Progenitor cell of endocrine pancreas (in vitro differentiated cells): ENCODE measurements around the genes RNF148 and CADPS2.

- PRO-cap, result no peak
These were observed 92.2 kb downstream of the CPED1 start for GRCh38 chr7:121080548-121081274.

DNA sequence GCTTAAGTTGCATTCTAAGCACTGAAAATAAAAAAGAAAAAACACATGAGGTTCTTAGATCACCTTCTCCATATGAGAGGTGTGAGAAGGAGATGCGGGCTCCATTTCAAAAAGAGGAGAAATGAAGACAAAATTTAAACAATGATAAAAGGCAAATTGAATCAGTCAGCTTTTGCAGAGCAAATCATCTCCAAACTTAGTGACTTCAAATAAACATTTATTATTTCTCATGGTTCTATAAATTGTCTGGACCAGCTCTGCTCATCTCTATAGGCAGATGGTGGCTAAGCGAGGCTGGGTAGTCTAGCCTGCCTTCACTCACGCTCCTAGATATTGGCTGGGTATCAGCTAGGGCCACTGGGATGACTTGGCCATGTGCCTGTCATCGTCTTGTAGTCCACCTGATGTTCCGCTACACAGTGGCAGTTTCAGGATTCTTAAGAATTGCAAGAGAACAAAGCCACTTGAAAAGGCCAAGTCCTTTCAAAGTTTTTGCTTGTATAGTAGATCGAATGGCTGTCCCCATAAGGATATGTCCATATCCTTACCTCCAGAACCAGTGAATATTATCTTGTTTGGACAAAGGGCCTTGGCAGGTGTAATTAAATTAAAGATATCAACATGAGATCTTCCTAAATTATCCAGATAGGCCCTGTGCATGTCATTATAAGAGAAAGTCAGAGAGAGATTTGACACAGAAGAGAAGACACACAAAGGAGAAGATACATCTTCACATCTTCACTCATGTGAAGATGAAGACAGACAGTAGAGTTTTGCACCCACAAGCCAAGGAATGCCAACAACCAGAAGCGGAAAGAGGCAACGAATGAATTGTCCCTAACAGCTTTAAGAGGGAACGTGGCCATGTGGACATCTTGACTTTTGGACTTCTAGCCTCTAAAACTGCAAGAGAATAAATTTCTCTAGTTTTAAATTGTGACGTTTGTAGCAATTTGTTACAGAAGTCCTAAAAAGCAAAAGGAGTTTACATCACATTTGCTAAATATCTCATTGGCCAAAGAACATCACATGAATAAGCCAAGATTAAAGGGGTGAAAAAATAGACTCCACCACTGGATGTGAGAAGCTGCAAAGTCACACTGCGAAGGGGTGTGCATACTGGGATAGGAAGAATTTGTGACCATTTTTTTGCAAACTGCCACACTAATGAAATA is 123.6 kb downstream of the CPED1 start:
- PRO-cap, result no peak

GRCh38 chr7:121329348-121329910 is 629 bp downstream of the WNT16 start:
- PRO-cap, result no peak

- PRO-cap, result no peak
These were observed 1.6 kb downstream of the FAM3C start for GRCh38 chr7:121394252-121395258.

- PRO-cap, result no peak
These were observed 40.6 kb upstream of the PTPRZ1 start for GRCh38 chr7:121832410-121832754.

DNA sequence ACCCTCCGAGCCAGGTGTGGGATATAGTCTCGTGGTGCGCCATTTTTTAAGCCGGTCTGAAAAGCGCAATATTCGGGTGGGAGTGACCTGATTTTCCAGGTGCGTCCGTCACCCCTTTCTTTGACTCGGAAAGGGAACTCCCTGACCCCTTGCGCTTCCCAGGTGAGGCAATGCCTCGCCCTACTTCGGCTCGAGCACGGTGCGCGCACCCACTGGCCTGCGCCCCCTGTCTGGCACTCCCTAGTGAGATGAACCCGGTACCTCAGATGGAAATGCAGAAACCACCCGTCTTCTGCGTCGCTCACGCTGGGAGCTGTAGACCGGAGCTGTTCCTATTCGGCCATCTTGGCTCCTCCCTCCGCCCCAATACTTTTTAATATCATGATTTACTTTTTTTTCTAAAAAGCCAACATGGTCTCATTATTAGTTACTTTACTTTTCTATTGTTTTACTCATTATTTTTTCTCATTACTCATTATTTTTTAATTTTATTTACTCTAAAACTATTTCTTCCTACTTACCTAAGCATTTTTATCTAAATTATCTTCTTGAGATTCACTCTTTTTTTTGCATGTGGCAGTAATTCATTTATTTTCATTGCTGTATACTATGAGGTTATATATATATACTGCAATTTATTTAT is 19.8 kb downstream of the FEZF1 start:
- PRO-cap, result unidirectional peak, minus-strand start at position 268 of the sequence; unidirectional peak, minus-strand start at position 368 of the sequence

- PRO-cap, result no peak
These were observed 7.3 kb upstream of the FEZF1 start for GRCh38 chr7:122311720-122312348.

DNA sequence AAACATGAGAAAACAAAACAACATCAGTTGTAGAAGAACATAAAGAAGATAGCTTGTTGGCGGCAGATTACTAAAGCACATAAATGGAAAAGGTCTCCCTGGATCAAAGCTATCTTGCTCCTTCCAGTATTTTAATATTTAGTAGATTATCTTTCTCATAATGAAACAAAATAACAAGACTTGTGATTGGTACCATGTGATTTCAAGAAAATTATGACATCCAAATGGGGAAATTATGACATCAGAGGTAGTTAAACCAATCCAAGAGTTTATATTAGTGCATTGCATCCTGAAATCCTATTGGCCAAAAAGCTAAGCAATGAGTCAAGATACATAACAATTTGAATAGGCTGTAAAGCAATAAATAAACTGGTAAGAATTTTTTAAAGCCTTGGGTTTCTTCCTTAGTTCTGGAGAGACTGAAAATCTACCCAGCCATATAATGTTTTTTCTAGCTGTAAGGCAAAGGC is at the start of gene RNF148:
Gene RNF148 (minus strand): TSS at position 148 of the 470 bp plus-strand sequence.
- PRO-cap, result no peak

DNA sequence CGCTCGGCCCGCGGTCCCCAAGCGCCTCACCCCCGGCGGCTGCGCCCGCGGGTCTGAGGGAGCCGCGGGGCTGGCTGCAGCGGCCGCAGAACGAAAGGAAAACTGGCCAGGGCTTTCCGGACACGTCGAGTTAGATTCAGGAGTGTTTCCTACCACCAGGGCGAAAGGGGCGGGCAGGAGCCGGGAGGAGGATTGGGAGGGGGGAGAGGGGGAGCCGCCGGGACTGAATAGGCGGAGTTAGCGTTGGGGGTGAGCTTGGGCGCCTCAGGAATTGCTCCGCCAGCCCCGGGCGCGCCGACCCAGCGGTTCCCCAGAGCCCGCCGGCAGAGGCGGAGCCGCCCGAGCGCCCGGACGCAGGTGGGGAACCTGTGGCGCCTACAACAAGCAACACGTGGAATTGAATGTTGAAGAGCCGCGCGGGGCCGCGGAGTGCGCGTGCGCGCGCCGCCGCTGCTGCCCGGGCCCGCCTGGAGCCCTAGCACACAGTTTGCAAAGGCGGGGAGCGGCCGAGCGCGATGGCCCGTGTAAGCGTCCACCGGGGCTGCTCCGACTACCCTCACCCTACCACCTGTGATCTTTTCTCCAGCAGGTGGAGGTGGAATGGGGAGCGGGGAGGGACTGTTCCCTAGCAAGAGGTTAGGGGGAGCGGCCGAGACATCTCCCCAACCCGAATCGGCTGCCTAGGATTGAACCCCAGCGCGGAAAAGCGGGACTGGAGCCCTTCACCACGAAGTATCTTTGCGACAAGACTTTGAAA is at the start of gene CADPS2:
Gene CADPS2 (minus strand): TSS at position 104 of the 757 bp plus-strand sequence.
- PRO-cap, result bidirectional peak, plus-strand start at position 234 of the sequence, minus-strand start at position 104 of the sequence; bidirectional peak, plus-strand start at position 492 of the sequence, minus-strand start at position 370 of the sequence

DNA sequence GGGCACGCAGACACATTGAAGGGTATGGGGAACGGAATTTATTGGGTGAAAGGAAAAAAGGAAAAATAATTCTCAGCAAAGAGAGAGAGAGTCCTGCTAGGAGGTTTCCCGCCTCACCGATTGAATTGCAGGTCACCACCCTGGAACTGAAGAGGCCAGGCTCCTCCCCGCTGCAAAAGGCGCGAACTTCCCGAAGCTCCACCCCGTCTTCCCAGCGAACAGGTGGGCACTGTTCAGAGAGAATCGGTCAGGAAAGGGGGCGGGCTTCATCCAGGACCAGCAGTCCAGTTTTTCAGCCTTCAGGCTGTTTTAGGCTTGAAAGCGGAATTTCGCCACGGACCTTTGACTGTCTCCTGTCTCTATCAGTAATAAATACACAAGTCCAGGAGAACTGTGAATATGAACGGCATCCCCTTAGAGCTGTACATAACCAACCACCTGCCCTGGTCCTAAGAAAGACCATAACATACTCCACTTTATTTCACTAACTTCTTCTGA is 27.4 kb upstream of the CADPS2 start:
- PRO-cap, result no peak

- PRO-cap, result no peak
These were observed 126.6 kb downstream of the IQUB start for GRCh38 chr7:123407854-123408186.

DNA sequence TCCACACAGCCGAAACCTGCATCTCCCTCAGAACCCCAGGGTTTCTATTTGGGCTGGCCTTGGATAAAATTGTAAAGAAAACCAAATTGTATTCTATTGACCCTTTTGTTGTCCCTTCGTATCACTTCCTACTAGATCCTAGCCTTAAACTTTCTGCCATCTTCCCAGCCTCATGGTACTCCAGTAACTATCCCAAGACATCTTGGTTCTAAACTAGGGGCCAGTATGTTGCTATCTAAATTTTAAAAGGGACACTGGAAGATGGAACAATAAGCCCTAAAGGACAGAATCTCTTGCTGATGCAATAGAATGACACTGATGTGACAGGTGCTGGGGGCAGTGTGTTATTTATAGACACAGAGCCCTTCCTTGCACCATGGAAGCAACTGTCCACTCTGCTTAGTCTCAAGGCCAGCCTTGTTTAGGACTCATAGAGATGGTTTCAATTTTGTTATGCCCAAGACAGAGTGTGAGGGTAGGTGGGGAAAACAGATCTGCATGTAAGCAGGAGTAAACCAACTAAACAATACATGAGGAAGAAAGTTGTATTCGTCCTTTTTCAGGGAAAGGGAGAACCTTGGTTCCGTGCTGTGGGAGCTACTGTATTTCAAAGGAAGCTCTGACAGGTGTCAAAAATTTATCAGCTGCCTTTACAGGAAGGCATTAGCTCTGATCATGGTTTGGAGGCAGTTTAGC is 7.7 kb downstream of the ASB15 start:
- PRO-cap, result no peak

GRCh38 chr7:125034062-125034398 is 104.4 kb upstream of the POT1 start:
- PRO-cap, result no peak

DNA sequence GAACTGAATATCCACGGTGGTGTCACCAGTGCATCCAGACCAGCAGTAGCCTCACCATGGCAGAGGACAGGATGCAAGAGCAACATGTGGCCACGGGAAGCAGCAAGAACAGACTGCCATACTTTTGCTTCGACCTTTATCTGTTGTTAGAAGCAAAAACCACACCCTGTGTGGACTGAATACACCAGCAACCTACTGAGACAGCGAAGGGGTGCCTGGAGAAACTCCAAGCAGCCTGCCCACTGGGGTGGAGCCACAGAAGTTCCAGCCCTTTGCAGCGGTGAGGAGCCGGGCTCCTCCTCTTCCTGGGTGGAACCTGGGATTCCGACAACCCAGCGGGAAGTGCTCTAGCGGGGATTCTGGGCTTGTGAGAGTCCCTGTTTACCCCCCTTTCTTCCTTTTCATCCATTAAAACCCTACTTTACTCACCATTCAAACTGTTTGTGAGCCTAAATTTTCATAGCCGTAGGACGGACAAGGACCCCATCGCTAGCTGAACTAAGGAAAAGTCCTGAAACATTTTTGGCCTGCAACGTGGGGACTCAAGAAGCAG is 584.9 kb downstream of the GRM8 start:
- PRO-cap, result no peak

DNA sequence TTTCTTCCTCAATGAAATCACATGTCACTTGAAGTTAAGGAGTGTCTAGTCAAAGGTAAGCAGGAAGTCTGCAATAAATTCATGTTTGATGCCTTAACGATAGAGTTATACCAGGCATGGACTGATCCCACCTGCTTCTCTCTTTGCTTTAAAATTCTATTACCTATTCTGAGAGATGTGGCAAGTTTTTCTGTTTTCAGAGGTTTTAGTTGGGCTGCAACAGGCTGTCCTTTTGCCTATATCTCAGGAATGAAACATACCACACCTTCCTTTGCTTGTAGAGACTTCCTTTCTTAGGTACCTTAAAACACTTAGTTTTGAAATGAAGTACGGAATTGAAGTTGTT is 62.3 kb downstream of the ZNF800 start:
- PRO-cap, result no peak

DNA sequence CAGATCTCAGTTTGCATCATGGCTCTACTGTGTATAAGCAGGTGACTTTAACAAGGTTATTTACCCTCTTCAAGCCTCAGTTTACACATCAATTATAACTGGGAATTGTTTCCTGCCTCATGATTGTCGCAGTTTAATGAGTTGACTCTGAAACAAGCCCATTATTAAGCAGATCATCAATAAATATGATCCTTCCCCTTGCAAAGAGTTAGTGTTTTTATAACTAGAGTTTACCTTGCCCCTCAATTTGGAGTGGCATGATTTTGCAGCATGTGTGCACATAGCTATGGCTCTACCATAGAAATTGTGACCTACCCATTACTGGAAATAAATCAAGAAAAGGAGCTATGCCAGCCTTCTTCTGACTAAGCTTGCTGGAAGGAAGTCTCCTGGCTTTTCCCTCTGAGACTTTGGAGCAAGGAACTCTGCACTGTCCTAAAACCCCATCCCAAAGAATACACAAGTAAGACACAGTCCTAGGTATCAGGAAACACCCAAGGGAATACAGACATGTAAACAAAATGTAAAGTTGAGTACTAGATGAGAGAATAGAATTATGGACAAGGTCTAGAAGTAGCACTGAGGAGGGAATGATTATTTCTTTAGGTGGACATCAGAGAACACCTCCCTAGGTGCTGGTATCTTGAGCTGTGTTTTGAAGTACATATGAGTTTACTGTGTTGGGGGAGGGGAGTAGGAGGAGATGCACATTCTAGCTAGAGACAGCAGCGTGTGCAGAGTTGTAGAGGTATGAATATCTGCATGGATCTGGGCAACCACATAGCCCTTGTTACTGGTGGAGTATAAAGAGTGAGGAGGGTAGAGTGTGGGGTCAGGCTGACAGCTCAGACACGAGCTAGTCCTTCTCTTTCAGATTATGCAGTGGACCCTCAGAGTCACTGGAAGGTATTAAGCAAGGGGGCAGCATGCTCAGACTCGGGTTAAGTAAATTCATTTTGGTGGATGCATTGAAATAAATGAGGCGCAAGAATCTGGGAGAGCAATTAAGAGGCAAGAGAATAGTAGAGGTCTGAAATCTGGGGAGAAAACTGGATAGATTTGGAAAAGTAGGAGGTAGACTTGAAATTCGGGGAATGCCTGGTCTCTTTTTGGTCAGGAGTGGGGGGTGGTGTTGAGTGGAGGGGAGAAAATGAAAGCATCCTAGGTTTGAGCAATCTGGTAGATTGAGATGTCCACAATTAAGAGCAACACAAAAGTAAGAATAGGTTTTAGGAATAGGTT is 97.3 kb downstream of the LRRC4 start:
- PRO-cap, result no peak

DNA sequence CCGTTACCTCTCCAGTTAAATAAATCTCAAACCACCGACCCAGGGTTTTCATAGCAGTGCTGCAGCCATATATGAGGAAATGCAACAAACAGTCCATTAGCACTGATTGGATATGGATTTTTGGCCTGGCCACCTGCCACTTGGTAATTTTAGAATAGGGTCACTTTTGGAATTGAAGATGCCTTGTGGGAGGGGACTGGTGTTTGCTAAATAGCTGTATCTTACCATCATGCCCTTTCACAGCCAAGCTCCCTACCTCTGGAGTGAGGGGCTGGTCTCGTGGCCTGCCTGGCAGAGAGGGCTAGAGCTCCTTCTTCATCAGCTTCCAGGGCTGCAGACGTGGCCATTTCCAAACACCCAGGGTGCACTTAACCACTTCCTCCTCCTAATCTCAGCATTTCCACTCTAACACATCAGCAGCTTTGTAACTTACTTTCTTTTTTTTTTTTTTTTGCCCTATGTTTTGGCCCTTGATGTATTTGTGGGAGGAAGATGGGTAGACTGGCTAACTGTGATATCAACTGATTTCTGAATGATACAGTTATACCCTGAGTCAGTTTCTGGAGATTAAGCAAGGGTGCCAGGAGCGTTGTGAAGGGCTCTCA is 27.5 kb downstream of the LRRC4 start:
- PRO-cap, result no peak

DNA sequence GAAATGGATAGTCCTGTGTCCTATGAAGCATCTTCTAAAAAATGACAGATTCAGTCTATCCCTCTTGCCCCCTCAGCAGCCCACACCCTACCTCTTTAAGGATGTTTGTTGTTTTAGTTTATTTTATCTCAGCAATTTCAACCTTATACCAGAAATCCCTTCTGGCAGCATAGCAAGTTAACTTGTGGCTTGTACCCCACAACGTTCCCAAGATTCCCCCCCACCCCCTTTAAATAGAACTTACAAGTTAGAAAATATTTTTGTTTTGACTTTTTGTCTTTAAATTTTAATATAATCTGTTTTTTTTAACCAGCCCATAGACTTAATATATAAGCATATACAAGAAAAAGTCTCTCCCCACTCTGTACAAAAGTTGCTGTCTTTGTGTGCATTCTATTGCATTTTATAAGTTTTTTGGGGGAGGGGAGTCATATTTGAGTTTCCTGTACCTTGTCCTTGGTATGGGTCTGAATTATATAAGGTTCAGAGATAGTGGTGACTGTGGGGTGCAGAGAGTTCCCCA is 2.9 kb downstream of the LRRC4 start:
- PRO-cap, result no peak

GRCh38 chr7:128264994-128265342 is 23.9 kb downstream of the LEP start:
- PRO-cap, result no peak

GRCh38 chr7:128335355-128336164 is 8.1 kb downstream of the RBM28 start:
- PRO-cap, result no peak